GM19239 (cell line): ENCODE results near the genes KCNQ5, SENP6 and PHIP.

DNA sequence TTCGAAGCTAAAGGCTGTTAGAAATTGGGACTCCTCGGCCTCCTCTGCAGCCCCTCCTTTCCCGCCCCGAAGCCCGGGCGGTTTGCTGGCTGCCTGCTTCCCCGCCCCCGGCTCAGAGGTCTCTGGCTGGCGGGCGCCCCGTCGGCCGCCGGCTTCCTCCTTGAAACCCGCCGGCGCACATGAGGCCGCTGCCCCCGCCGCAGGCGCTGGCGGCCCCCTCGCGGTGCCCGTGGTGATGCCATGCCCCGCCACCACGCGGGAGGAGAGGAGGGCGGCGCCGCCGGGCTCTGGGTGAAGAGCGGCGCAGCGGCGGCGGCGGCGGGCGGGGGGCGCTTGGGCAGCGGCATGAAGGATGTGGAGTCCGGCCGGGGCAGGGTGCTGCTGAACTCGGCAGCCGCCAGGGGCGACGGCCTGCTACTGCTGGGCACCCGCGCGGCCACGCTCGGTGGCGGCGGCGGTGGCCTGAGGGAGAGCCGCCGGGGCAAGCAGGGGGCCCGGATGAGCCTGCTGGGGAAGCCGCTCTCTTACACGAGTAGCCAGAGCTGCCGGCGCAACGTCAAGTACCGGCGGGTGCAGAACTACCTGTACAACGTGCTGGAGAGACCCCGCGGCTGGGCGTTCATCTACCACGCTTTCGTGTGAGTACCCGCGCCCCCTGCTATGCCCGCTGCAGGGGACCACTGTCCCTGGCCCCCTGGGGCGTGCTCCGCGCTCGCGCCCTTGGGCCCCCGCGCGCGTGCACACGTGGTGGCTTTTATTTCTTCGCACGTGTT is at the start of gene KCNQ5:
KCNQ5 (plus strand) TSS at position 115 of the 773 bp plus-strand sequence.
- RRBS: 3% methylated on average over 21 of the region's 87 CpGs

GRCh38 chr6:73309359-73309628 is 44.8 kb downstream of the DPPA5 start:
- RRBS: no CpG with 5 or more reads among the region's 8 CpGs

GRCh38 chr6:73309629-73310768 is 44.1 kb downstream of the DPPA5 start:
- RRBS: no CpG with 5 or more reads among the region's 71 CpGs

- RRBS: no CpG with 5 or more reads among the region's 3 CpGs
These were observed 4.9 kb downstream of the EEF1A1 start for GRCh38 chr6:73515865-73516458.

DNA sequence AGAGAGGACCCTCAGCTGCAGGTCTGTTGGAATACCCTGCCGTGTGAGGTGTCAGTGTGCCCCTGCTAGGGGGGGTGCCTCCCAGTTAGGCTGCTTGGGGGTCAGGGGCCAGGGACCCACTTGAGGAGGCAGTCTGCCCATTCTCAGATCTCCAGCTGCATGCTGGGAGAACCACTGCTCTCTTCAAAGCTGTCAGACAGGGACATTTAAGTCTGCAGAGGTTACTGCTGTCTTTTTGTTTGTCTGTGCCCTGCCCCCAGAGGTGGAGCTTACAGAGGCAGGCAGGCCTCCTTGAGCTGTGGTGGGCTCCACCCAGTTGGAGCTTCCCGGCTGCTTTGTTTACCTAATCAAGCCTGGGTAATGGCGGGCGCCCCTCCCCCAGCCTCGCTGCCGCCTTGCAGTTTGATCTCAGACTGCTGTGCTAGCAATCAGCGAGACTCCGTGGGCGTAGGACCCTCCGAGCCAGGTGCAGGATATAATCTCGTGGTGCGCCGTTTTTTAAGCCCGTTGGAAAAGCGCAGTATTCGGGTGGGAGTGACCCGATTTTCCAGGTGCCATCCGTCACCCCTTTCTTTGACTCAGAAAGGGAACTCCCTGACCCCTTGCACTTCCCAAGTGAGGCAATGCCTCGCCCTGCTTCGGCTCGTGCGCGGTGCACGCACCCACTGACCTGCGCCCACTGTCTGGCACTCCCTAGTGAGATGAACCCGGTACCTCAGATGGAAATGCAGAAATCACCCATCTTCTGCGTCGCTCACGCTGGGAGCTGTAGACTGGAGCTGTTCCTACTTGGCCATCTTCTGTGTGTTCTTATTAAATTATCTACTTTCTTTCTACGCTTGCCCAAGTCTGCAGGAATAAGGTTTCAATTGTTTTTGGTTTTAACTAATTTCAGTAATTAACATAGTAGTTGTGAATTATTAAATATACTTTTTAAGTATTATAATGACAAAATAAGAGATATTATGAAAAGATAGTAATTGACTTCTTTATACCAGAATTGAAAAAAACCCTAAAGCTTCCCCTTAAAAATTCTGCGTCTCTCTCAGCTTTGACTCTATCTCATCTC is 145.0 kb downstream of the CD109 start:
- RRBS: no CpG with 5 or more reads among the region's 31 CpGs

DNA sequence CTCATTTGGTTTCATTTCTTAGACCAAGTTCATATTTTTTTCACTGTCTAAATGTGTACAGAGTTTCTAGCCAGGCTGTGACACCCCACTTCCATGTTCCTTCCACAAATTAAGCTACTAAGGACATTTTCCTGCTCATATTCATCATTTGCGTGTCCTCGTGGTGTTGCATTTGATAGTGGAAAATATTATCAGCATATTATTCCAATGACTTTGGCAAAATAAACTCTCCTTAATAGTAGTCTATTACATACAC is 599.3 kb downstream of the COL12A1 start:
- RRBS: no CpG with 5 or more reads among the region's 2 CpGs

DNA sequence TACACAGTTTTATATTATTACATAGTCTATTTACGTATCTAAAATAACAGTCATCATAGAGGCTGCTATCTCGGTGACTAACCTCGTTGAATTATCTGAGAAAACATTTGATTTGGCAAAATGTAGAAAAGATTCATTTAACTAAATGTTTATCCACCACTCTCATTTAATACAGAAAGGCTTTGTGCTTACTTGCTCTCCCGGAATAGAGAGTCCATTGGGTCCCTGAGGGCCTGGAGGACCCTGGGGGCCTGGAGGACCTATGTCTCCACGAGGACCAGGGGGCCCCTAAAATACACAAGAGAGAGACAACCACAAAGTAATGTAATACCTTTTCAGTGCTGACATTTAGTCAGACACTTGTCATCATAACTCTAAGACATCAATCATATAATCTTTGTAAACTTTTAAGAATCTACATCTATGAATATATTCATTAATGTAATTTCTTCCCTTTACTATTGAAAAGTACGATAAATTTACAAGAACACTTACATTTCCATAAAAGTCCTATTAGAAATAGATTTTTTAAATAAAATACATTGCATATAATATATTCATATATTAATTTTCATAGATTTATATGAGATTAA is 103.4 kb downstream of the COL12A1 start:
- RRBS: no CpG with 5 or more reads among the region's 6 CpGs

DNA sequence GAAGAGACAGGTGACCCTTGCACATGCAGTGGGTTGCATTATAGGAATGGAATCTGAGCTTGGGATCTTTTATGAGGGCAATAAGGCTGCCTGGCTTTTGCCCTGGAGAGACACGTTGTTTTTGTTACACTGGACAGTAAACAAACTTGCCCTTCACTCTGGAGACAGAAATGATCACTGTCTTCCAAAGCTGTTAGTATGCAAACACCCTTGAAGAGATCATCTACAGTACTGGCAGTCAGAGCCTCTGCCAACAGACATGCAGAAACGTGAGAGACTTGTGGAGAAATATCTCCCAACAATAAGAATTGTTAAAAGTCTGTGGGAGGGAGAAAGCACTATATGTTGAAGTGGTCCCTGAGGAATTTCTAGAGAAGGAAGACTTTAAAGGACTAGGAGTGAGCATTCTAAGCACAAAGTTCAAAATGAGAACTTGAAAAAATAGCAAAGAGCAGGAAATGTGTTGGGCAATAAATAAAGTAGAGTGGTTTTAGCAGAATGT is 6.2 kb upstream of the COL12A1 start:
- RRBS: no CpG with 5 or more reads among the region's 2 CpGs

DNA sequence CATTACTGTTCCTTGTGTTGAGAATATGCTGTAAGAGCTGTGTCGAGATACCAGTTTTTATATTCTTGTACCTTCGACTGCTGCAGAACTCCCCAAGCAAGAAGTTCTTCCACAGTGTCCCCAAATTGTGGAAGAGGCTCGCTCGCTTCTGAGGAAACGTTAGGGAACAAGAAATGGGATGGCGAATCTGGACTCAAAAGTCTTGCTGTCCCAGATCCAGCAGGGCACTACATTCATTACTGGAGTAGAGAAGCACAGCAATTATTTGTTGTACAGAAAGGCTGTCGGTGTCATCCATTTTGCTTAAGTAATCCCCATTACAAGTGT is 625 bp upstream of the COX7A2 start:
- RRBS: no CpG with 5 or more reads among the region's 7 CpGs

DNA sequence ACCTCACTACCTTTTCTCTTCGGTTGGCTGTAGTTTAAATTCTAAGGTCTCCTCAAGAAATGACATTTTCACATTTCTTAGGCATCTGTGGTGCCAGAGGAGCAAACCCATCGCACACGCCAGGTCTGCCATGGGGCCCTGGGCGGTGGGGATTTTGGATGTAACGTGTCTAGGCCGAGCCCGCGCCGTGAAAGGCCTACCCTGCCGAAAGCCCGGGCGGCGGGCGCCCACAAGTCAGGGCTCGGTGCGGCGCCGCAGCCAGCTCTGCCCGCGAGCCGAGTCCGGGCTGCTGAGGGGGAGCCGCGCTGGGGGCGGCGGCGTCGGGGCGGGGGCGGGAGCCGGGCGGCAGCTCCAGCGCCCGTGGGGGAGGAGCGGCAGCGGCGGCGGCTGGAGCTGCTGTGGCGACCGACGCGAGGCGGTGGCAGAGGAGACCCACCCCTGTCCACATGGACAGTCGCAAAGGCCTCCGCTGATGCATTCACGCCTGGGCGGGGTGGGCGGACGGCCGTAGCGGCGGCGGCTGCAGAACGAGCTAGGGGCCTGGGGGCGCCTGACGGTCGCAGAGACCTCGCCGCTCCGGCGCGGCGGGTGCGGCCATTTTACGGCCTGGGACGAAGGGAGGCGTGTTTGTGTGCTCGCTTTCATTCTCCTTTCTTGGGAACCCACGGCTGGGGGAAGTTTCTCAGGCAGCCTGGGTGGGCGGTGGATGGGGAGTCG is at the start of gene SENP6:
SENP6 (plus strand) TSS at position 377 of the 717 bp plus-strand sequence.
- RRBS: 1% methylated on average over 21 of the region's 71 CpGs

DNA sequence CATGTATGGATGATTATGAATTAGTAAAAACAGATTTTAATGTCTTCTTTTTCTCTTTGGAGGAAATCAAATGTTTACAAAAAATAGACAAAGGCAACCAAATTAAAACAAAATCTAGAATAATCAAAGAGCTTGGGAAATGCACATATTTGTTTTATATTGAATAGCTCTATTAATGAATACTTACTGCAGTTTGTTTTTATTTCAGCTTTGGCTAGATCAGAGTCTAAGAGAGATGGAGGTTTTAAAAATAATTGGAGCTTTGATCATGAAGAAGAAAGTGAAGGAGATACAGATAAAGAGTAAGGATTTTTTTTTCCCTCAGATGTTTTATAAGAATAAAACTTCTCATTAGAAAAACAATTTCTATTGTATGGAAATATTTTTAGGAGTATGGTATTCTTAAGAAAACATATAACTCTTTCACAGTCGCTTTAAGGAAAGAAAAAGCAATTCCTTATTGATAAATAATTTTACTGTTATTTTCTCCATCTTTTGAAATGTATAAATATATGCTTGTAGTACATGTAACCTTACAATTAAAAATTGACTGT is 19.7 kb downstream of the SENP6 start:
- RRBS: no CpG with 5 or more reads among the region's 1 CpG

DNA sequence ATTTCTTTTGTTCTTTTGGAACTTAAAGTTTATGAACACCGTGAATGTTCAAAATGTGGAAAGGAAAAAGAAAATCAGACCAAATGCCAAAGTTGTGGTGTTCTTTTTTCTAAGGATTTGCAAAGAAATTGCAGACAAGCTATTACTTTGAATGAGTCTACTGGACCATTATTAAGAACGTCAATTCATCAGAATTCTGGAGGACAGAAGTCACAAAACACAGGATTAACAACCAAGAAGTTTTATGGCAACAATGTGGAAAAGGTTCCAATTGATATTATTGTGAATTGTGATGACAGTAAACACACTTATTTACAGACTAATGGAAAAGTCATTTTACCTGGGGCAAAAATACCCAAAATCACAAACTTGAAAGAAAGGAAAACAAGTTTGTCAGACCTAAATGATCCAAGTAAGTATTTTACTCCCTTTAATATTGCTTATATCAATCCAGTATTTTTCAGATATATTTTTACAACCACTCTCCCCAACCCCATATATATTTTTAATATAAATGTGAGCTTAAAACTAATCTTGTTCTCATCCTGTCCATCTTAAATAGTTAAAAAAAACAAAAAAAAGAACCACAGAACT is 61.5 kb downstream of the SENP6 start:
- RRBS: no CpG with 5 or more reads among the region's 2 CpGs

GRCh38 chr6:75889898-75890276 is 140.8 kb downstream of the MYO6 start:
- RRBS: no CpG with 5 or more reads among the region's 8 CpGs

- RRBS: no CpG with 5 or more reads among the region's 8 CpGs
These were observed 488.8 kb upstream of the IMPG1 start for GRCh38 chr6:76561045-76561839.

DNA sequence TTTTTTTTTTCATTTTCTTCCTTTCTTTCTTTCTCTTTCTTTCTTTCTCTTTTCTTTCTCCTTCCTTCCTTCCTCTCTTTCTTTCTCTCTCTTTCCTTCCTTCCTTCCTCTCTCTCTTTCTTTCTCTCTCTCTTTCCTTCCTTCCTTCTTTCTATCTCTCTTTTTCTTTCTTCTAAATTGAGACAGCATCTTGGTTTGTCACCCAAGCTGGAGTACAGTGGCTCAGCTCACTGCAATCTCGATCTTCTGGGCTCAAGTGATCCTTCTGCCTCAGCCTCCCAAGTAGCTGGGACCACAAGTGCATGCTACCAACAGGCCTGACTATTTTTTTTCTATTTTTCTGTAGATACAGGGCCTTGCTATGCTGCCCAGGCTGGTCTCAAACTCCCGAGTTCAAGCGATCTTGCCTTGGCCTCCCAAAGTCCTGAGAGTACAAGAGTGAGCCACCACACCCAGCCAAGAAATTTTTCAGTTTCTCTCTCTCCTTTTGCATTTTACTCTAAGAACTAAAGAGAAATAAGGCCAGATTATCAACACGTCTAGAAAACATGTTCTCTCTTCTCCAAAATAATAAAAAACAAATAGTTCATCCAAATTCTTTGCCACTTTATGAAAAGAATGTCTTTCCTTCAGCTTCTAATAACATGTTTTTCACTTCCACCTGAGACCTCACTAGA is 204.4 kb downstream of the HTR1B start:
- RRBS: no CpG with 5 or more reads among the region's 4 CpGs

GRCh38 chr6:77834437-77834869 is 181.6 kb downstream of the MEI4 start:
- RRBS: no CpG with 5 or more reads among the region's 7 CpGs

DNA sequence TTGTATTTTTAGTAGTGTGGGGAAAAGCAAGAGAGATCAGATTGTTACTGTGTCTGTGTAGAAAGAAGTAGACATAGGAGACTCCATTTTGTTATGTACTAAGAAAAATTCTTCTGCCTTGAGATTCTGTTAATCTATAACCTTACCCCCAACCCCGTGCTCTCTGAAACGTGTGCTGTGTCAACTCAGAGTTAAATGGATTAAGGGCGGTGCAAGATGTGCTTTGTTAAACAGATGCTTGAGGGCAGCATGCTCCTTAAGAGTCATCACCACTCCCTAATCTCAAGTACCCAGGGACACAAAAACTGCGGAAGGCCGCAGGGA is 8.6 kb upstream of the IRAK1BP1 start:
- RRBS: no CpG with 5 or more reads among the region's 5 CpGs

GRCh38 chr6:79077413-79078406 is at the start of gene PHIP:
Gene PHIP (minus strand): TSS chr6:79078254.
- RRBS: 3% methylated on average over 77 of the region's 133 CpGs

DNA sequence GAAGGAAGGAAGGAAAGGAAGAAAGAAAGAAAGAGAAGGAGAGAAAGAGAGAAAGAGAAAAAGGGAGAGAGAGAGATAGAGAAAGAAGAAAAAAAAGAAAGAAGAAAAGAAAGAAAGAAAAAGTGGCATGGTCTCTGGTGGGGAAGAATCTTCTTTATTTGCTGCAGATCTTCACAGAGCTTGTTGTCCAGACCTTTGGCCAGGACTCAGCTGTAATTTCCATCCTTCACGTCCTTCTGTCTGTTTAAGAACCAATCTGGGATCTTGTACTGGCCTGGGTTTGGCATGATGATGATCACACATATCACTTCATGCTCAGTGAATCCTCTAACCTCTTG is 199.9 kb upstream of the PHIP start:
- RRBS: no CpG with 5 or more reads among the region's 1 CpG

DNA sequence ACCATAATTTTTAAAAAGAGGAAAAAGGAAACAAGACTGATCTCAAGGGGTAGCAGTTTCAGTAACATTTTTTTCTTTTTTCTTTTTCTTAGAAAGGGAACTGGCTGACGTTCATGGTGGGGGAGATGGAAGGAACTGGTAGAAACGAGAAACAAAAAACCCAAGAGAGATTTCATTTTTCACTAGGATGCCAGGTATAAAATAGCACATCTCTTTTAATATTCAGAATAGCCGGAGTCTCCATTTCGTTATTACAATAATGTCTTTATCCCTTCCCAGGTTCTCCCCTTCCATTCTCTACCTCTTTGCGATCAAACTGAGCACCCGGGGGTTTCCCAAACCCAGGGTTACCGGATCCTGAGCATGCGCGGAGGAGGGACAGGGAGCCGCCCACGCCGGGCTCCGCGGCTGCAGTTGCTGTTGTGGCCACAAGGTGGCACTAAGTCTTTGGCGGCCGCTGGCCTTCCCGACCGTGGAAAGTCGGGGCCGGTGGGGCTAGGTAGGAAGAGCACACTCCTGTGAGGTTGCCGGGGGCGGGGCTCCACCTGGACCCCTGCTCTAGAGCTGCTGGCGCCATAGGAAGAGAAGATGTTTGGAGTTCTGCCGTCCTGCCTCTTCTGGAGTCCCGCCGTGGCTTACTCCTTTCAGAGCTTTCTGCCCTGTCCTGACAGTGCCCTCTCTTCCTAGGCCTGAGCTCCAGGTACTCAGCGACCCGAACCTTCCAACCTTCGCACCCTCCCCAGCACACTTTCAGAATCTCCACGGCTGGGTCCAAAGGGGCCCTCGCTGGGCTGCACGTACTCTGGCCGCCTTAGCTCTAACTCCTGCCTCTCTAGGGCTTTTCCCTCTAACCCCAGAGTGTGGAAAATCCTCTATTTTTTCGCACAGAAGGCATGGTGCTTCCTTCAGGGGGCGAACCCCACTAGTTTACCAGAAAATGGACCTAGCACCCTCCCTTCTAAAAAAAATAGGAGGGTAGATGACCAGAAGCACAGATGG is 146.9 kb downstream of the SH3BGRL2 start:
- RRBS: 4% methylated on average over 17 of the region's 35 CpGs